Bronchial lymph node (tissue), 1 donor: ENCODE measurements around a stretch of chr10.

- PRO-cap: bidirectional peak, plus-strand start at chr10:112952094, minus-strand start at chr10:112952010
Measured at GRCh38 chr10:112951913-112952268, 1.8 kb downstream of the TCF7L2 start.

GRCh38 chr10:112959055-112960071 lies 9.3 kb downstream of the TCF7L2 start:
- PRO-cap: no peak

GRCh38 chr10:112961494-112962214 lies 11.6 kb downstream of the TCF7L2 start:
- PRO-cap: no peak

GRCh38 chr10:113007280-113008163 lies 57.5 kb downstream of the TCF7L2 start:
- PRO-cap: no peak

DNA sequence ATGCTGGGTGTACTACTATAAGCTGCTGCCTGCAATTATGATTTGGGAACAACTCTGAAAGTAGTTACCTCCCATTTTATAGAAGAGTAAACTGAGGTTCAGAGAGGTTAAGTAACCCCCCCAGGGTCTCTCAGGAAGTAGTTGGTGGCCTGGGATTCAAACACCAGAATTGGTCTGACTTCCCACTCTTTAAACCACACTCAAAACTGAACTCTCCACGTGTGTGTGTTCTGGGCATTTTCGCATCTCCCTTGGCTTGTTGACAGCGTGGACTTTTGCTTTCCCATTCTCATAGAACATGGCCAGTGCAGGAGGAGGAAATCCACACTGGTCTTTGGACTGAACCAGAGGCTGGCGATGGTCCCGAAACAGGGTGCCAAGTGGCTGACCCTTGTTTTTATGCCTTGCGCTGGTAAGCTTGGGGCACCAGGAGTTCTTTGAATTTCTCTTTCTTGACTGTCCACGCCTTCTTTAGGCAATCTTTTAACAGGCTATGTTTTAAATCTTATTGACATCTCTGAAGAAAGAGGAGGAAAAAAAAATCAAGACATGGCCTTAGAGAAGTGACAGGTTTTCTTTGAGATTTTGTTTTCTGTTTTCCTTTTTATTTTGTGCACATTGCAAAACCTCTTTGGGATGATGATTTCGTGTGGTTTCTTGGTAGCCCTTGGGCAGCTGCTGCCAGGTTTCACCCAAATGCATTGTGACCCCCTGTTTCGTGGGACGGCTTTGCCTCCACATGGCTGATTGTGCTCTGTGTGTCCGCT lies 71.7 kb downstream of the TCF7L2 start:
- PRO-cap: no peak

DNA sequence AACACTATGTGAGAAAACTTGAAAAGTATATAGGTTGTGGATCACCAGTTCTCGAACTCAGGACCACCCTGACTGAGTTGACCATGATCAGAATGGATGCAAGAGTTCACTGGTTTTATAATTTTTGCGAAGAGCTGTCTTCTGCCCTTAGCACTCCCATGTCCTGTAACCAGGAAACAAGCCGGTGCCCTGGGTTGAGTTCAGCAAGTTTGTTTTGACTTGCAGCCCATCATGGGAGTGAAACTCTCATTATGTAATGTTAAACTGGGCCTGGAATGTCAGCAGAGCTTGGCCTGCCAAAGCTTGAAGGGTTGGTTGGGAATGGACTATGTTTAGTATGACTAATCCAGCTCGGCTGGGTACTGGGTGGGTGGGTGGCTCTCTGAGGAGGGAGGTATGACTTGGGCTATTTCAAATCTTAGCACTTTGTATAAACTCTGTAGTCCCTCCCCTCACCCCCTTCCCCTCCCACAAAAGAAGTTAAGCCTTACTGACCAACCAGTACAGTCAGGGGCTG lies 156.9 kb downstream of the TCF7L2 start:
- PRO-cap: no peak

GRCh38 chr10:113113250-113113596 lies 163.2 kb downstream of the TCF7L2 start:
- PRO-cap: no peak

GRCh38 chr10:113119860-113120556 lies 170.0 kb downstream of the TCF7L2 start:
- PRO-cap: no peak

DNA sequence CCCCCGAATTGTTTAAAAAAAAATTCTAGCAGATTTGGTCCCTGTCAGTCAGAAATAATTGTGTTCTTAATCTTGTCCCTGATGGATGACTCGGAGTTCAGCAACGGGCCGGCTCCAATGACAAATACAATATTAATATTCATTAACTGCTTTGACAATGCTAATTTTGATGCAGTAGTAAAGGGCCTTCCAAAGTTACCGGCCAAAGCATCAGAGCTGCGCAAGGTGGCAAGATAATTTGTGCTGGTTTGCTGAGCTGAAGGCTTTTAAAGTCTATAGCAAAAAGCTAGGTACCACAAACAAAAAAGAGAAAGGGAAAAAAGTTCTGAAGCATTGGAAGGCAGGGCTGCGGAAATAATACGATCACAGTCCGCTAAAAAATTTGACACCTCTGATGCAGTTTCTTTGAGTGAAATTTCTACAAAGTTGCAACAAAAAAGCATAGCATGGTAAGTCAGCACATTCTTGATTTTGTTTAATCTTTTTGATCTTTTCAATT lies 175.5 kb downstream of the TCF7L2 start:
- PRO-cap: no peak

DNA sequence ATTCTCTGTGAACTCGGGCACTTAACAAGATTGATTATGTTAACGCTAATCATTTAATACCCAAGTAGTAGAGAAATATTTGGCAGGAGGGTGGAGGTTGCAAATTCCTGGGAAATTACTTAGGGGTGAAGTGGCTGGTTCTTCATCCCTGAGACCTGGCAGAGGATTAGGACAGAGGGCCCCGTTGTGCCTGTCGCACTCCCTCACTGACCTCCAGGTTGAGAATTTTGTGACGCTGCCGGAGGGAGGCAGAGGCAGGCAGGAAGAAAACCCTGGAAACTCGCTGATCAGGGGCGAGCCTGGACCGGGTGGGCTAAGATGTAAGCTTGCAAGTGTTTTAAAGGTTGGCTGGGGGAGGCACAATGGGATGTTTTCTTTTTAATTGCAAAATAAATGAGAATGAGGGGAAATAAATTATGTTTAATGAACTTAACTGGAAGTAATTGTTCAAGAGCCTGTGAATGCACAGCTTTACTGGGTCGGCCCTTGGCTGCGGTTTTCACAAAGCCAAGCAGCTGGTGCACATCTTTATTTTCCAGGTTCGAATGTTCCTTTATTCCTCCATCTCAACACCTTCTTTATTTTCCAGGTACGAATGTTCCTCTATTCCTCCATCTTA lies 182.8 kb downstream of the TCF7L2 start:
- PRO-cap: no peak

DNA sequence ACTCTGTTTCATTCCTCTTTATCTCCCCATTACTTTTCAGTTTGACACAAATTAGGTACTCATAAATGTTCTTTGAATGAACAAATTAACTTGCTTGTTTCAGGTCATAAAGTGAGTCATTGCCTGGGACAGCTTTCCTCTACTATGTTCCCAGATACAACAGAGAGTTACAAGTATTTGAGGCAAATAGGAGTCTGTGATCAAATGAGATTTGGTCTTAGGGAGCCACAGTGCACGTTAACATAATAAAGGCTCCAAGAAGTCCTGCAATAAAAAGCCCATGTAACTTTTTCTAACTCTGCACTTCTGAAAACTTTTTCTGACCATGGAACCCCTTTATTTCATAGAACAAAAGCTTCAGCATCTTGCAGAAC lies 102.4 kb upstream of the HABP2 start:
- PRO-cap: no peak

DNA sequence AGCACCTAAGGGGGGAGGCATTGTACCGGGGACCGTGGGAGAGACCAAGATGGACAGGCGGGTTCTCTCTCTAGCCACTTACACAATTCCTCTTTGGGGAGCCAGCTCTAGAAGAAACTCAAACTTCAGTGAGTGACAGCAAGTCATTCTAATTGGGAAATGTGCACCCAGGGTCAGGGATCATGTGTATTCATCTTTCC lies 73.1 kb upstream of the HABP2 start:
- PRO-cap: no peak

GRCh38 chr10:113560919-113561867 lies 8.3 kb downstream of the HABP2 start:
- PRO-cap: no peak

DNA sequence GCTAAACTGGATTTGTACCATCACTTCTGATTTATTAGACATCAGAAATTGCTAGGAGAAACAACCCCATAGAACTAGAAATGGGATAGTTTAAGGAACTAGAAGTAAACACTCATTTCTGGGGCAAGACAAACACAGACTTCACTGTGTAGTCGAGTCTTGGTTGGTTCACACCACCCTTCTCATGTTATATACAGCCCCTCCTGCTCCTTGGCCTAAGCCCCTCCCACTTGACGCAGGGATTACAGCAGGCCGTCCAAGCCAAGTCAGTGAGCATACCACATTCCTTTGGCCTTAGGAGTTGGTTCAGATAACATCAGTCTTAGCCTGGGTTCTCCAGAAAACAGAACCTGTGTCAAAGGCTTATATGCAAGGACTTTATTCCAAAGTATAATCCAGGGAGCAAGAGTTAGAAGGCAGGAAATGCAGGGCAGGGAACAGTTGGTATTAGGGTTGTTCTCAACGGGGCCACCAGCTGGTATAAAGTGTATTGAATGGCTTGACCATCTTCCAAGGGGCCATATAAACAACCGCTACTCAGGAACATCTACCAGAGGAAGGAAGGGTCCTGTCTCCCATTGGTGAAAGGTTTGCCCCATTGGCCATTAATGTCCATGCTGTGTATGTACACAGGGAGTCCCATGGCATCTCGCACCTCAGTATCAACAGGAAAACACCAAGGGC lies 2.2 kb upstream of the NRAP start:
- PRO-cap: no peak

DNA sequence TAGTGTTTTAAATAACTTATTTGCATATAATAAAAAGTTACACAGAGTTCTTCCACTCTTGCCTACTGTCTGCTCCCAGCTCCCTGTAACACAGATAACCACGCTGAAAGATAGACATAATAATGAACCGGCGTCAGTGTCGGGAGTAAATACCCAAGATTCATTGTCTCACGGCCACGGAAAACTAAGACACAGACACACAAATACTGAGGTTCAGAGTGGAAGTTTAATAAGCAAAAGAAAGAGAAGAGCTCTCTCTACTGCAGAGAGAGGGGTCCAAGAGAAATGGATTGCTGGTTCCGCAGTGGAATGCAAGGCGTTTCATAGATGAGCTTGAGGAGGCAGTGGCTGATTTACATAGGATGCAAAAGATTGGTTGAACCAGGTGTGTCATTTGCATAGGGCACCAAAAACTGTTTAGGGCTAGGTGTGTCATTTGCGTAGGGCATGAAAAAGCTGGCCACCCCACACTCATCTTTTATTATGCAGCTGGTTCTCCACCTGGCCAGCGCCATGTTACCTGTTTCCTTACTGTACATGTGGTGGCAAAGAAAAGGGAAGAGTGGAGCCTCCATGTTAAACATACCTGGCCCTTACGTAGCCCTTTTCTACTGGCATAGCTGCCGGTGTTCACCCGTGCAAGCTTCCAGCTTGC lies 32.9 kb downstream of the CASP7 start:
- PRO-cap: no peak

DNA sequence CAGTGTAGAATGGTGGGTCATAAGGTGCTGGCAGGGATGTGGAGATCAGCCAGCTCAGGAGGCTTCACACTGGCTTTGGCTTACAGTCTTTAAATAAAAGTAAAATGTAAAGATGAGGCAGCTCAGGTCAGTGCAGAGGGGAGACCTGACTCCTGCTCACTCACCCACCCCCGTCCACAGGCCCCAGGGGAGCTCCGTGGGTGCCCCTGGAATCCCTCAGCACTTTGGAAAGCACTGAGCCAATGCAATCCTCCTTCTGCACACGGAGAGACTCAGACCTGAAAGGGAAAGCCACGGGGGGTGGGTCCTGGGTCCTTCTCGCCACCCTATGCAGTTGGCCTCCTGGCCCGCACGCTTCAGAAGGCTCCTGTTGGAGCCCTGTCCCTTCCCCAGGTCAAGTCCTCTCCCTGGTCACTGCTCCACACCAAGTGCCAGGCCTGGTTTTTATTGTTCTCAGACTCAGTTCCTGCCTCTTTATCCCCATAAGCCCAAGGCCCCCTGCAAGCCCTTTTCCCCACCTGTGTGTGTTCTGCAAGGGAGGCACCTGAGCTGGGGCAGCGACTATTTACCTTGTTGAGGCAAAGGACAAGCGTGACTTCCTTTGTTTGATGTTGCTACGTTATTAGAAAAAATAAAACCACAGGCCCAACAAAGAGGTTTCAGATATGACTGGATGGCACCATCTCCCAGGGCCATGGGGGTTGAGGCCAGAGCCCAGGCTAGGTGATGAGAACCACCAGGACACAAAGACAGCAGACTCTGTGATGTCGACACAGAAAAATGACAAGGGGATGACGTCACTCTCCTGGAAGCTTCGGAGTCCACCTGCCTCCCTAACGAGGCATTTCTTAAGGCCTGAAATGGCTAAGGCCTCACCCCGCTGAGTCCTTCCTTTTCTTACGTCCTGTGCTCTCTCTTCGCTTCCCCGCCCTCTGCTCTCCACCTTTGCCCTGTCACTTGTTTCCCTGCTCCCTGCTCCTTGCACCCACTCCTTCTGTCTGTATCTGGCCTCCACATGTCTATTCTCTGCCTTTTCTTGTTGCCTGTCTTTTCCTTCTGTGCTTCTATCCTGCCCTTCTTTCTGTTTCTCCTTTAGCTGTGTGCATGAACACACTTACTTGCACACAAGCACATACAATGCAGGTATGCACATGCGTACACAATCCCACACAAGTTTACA lies 83.2 kb upstream of the ADRB1 start:
- PRO-cap: no peak

DNA sequence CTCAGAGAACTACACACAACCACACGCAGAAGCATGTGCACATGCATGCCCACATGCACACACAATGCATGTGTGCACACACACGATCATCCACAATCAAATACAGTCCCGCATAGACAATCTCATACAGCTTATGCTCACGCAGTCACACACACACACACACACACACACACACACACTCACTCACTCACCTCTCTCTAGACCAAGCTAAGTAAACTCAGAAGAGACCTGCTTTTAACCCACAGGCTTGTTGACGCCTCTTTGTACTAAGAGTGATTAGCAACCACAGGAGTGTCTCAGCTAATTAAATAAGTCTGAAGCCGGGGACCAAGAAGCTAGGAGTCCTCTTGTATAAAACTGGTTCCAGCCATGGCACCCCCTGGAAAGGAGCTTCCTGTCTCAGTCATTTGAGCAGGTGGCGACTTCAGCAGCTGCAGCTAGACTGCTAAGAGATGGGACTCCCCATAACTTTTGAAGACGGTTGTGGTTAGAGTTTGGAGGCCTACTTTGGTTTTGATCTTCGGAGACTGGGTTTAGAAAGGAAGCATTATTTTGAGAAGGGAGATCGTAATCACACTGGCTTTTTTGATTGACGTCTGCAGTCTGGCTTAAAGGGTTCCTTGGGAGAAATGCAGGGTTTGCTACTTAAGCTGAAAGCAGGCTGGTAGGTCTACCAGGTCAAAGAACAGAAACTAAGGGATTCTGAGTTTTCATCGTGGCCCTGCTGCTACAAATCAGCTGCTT lies 82.2 kb upstream of the ADRB1 start:
- PRO-cap: no peak

GRCh38 chr10:114046106-114046804 lies 2.6 kb downstream of the ADRB1 start:
- PRO-cap: no peak

GRCh38 chr10:114066465-114067233 lies 23.0 kb downstream of the ADRB1 start:
- PRO-cap: no peak

GRCh38 chr10:114082894-114083463 lies 39.3 kb downstream of the ADRB1 start:
- PRO-cap: no peak